ENCODE measurements around a stretch of chr1.

DNA sequence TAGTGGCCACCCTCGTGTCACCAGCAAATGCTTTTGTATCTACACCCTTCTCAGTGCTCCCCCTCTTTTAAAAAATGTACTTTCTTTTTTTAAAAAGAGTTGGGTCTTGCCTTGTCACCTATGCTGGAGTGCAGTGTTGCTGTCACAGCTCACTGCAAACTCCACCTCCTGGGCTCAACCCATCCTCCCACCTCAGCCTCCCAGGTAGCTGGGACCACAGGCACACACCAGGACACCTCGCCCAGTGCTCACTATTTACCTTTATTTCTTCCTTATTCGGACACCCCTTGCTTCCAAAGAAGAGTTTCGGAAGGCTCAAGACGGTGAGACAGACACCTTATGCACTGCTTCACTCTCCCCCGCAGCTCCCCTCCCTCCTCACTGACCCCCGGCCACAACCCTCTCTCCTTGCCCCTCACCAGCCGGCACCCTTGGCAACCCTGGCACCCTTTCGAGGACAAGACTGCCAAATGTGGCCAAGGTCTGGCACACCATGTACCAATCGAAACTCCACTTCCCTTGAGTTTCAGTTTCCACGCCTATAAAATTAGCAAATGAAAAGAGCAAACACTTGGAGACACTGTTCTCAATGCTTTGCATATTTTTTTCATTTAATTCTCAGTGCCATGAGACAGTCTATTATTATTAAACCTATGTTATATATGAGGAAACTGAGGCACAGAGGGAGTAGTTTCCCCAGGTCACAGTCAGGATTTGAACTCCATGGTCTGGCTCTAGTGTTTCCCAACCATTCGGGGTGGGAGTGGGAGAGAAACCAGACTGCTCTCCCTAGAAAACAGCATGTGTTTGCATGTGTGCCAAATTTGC is 22.1 kb downstream of the CAPN2 start:
- PRO-cap, 3 experiments: peak in 1 of 3 experiments; most common plus-strand start position 296 of the sequence (in 1); most common minus-strand start position 130 of the sequence (in 1)

DNA sequence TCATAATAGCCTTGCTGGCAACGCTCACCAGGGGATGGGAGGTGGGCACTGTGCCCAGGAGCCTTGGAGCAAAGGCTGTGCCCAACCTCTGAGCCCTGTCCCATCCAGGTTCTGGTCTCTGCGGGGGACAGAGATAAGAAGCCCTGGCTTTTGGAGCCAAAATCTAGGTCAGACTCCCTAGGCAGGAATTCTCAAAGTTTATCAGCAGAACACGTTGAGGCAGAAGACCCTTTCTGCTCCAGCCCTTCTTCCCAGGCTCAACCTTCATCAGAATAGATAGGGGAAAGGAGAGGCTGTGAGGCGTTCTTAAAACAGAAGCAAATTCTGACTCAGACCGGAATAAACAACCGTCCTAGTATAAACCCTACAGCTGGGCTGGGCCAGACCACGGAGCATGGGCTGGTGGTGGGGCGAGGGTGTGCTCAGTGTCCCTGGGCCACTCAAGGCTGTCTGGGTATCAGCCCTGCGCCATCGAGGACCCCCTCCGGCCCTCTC is 35.9 kb downstream of the CAPN2 start:
- PRO-cap, 3 experiments: no peak in any of the 3 experiments

GRCh38 chr1:223844503-223845201 is 1.1 kb downstream of the TP53BP2 start:
- PRO-cap, 3 experiments: peak in 2 of 3 experiments; most common minus-strand start chr1:223845115 (in 2)

- PRO-cap, 3 experiments: no peak in any of the 3 experiments
These were observed 33.5 kb upstream of the FBXO28 start for GRCh38 chr1:224080122-224081081.

GRCh38 chr1:224212434-224213073 is 29.5 kb downstream of the DEGS1 start:
- PRO-cap, 3 experiments: no peak in any of the 3 experiments

GRCh38 chr1:224223711-224224279 is 40.8 kb downstream of the DEGS1 start:
- PRO-cap, 3 experiments: no peak in any of the 3 experiments

DNA sequence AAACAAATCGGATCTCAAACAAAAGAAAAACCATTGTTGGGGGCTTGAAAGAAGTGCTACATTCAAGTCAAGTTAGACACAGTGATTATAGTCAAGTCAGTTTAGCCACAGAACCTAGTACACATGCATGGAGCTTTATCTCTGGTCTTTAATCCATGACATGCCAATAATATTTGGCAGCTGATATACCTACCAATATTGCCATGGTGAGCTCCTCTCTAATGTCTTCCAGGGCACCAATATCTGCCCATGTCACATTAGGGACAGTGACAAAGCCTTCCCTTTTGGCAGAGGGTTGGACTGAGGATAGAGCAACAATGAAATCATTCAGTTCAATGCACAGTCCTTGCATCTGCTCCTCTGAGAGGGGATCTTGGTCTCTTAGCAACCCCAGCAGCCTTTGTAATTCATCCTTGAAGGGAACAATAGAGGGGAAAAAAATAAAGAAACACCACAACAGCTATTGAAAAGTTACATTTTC is 42.4 kb downstream of the NVL start:
- PRO-cap, 3 experiments: no peak in any of the 3 experiments

DNA sequence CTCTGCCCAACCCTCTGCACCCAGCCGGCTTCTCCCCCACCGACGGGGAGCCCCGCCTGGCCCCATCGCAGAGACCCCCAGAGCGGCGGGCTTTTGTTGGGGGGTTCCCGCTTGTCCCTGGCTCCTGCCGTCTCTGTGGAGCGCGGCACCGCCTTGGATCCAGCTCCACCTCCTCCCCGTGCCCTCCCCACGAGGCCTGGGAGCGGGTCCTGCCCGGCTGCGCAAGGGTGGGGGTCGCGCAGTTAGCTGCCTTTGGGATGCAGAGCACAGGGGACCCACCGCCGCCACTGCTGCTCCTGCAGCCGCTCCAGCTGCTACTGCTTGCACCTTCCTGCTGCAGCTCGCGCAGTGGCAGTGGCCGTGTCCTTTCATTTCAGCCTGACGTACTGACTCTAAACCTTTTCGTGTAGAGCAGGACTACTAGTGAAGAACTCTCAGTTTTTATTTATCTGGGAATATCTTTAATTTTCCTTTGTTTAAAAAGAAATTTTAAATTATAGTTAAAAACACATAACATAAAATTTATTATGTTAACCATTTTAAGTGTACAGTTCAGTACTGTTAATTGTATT is 11.1 kb upstream of the NVL start:
- PRO-cap, 3 experiments: no peak in any of the 3 experiments

GRCh38 chr1:224459015-224459392 is 24.4 kb upstream of the WDR26 start:
- PRO-cap, 3 experiments: peak in 1 of 3 experiments; most common minus-strand start chr1:224459187 (in 1)

GRCh38 chr1:224505855-224506119 is 71.2 kb upstream of the WDR26 start:
- PRO-cap, 3 experiments: no peak in any of the 3 experiments

- PRO-cap, 3 experiments: no peak in any of the 3 experiments
These were observed 114.3 kb downstream of the CNIH3 start for GRCh38 chr1:224730477-224730803.

DNA sequence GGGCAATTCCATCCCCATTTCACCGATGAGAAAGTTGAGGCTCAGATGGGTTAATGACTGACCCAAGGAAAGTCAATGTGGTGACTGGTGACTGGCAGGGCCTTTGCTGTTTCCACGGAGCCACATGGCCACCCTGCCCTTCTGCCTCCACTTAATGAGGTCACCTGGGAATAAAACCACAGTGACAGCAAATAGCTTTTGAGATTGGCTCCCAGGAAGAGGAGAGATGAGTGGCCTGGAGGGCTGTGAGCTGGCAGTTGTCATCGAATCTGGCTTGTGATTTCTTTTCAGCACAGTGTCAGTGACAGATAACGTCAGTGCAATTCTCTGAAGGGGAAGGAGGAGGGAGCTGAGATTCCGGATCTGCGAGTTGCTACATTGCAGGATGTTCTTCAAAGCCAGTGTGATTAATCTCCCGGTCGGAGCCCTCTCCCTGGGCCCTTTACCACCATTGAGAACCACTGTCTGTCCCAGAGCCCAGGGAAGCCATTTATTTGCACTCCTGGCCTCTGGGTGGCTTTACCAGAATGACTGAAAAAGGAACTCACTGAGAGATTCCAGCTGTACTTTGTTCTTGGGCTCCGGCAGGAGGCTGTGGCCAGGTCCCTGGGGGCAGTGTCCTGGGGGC is 117.2 kb downstream of the CNIH3 start:
- PRO-cap, 3 experiments: peak in 2 of 3 experiments; most common plus-strand start position 395 of the sequence (in 1); most common minus-strand start position 143 of the sequence (in 2)

GRCh38 chr1:225460020-225460592 is 32.3 kb upstream of the LBR start:
- PRO-cap, 3 experiments: no peak in any of the 3 experiments

GRCh38 chr1:225511705-225512308 is 84.0 kb upstream of the LBR start:
- PRO-cap, 3 experiments: no peak in any of the 3 experiments

DNA sequence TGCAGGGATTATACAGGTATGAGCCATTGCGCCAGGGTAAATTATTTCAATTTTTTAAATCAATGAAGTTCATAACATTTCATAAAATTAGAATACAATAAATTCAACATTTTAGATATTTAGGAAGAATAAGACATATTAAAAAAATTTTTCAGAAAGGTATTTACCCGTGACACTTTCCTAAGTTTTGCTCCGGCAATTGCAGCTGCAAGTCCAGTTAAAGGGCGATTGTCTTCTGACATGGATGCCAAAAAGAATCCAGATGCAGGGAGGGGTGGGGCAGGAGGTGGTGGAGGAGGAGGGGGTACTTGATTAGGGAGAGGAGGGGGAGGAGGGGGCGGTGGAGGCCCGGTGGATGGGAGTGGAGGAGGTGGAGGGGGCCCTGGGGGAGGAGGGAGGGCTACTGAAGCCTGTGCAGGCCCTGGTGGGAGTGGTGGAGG is 86.6 kb upstream of the LBR start:
- PRO-cap, 3 experiments: no peak in any of the 3 experiments

DNA sequence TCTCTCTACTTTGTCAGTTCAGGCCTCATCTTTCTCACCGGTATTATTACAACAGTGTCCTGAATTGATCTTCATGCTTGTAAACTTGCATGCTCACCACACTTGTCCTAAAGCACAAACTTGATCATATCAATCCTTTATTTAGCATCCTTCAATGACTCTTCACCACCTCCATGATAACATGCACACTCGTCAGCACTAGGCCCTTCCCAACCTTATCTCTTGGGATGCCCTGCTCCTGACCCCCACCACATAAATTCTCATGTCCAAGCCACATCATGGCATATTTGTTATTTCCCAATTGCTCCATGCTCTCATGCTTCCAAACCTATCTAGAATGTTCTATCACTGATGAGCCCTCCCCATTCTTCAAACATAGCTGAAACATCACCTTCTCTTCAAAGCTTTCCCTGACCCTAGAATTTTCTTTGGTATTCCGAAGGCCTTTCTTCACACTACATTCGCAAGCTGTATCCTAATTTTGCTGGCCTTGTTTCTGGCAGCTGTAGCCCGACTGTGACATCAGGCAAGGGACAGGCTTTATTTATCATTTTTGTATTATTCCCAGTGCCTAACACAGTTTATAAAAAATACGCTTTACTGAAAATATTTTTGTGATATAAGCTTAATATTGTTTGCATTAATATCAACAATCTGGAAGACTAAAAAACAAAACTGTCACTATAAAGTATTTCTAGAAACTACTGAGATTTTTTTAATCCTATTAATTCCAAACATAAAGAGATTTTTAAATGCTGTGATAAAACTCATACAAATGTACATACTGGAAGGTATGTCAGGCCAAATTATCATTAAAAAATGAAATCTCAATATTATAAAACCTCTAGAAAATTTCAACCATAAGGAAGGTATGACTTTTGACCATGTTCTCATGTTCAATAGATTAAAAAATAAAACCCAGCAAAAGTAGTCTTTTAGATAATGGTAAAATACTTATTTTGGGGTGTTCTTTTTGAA is 102.8 kb downstream of the ENAH start:
- PRO-cap, 3 experiments: no peak in any of the 3 experiments

- PRO-cap, 3 experiments: no peak in any of the 3 experiments
These were observed 98.1 kb downstream of the ENAH start for GRCh38 chr1:225554829-225555238.

GRCh38 chr1:225640487-225640891 is 12.4 kb downstream of the ENAH start:
- PRO-cap, 3 experiments: no peak in any of the 3 experiments

DNA sequence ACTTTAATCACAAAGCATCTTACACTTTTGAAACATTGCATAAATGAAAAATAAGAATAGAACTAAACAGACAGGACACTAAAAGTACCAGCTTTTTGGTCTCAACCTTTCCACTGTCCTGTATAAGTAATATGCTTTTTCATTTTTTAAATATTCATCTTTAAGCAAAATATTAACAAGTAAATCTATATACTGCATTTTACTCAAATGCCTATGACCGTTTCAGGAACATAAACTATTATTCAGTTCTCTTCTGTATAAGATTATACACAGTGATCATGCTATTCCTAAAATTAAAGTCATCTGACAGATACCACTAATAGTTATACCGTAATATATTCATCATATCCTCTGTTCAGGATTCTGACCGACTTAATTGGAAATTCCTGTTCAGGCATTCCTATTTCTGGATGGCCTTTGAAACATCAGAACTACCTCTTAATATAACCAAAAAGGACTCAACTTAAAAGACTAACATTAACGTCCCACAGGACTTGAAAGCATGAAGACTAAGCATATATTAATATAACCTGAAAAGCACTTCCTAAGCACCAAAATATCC is 3.3 kb downstream of the ENAH start:
- PRO-cap, 3 experiments: no peak in any of the 3 experiments

DNA sequence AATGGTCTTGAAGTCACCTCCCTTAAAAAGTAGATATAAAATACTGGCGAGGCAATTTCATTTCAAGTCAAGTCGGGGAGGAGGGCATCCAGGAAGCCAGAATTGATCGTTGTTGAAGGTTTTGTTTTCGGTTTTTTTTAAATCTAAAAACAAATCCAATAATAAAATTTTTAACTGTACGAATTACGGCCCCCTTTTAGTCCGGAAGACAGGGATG is 1.1 kb upstream of the ENAH start:
- PRO-cap, 3 experiments: peak in 2 of 3 experiments; most common plus-strand start position 65 of the sequence (in 2)